Uterus (tissue), 7 donors: ENCODE results near the genes SEPHS2 and ZNF688.

- PRO-cap, 4 experiments: peak in 4 of 4 experiments; most common plus-strand start chr16:30394759 (in 1); most common minus-strand start chr16:30394675 (in 3)
- RAMPAGE, long total RNA, 2 experiments: no peak in any of the 2 experiments
- RRBS: 5% methylated on average over 12 of the region's 37 CpGs
These were observed 577 bp upstream of the ZNF48 start for GRCh38 chr16:30394516-30395170.

GRCh38 chr16:30395849-30396478, 744 bp downstream of the ZNF48 start:
- PRO-cap, 4 experiments: peak in 1 of 4 experiments; most common plus-strand start chr16:30396084 (in 1); most common minus-strand start chr16:30395970 (in 1)
- RAMPAGE, long total RNA, 2 experiments: no peak in any of the 2 experiments
- RRBS: 1% methylated on average over 16 of the region's 26 CpGs

- PRO-cap, 4 experiments: peak in 4 of 4 experiments; most common plus-strand start chr16:30445501 (in 4); most common minus-strand start chr16:30445874 (in 4)
- RAMPAGE, long total RNA, 2 experiments: start-site peak on the minus strand in 1 of 2 experiments, at chr16:30445129-30445911 at its widest, 50 reads per replicate
- RRBS: 10% methylated on average over 32 of the region's 72 CpGs
These were observed at the start of gene SEPHS2 for GRCh38 chr16:30444948-30445962. TSS of gene SEPHS2 (minus strand) at chr16:30445874.

DNA sequence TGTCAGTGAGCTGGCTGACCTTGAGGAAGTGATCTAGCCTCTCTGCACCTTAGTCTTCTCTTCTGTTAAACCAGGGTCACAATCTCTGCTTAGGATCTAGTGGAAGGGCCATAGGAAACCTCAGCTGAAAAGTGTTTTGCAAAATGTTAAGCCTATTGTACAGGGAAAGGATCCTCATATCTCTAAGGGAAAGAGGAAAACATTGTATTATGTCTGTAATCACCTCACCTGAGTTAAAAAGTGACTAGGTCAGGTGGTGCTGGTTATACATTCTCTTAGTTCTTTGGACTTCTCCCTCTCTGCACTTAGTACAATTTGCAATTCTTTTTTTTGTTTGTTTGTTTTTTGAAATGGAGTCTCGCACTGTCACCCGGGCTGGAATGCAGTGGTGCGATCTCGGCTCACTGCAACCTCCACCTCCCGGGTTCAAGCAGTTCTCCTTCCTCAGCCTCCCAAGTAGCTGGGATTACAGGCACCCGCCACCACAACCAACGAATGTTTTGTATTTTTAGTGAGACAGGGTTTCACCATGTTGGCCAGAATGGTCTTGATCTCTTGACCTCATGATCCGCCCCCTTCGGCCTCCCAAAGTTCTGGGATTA, 2.0 kb upstream of the SEPHS2 start:
- PRO-cap, 4 experiments: no peak in any of the 4 experiments
- RAMPAGE, long total RNA, 2 experiments: no peak in any of the 2 experiments
- RRBS: no CpG with 5 or more reads among the region's 9 CpGs

- PRO-cap, 4 experiments: no peak in any of the 4 experiments
- RAMPAGE, long total RNA, 2 experiments: no peak in any of the 2 experiments
- RRBS: 59% methylated on average over 3 of the region's 13 CpGs
These were observed 26.9 kb downstream of the ITGAL start for GRCh38 chr16:30499320-30499885.

- PRO-cap, 4 experiments: no peak in any of the 4 experiments
- RAMPAGE, long total RNA, 2 experiments: no peak in any of the 2 experiments
- RRBS: 27% methylated on average over 3 of the region's 28 CpGs
These were observed 1.7 kb downstream of the ZNF747 start for GRCh38 chr16:30532877-30533488.

DNA sequence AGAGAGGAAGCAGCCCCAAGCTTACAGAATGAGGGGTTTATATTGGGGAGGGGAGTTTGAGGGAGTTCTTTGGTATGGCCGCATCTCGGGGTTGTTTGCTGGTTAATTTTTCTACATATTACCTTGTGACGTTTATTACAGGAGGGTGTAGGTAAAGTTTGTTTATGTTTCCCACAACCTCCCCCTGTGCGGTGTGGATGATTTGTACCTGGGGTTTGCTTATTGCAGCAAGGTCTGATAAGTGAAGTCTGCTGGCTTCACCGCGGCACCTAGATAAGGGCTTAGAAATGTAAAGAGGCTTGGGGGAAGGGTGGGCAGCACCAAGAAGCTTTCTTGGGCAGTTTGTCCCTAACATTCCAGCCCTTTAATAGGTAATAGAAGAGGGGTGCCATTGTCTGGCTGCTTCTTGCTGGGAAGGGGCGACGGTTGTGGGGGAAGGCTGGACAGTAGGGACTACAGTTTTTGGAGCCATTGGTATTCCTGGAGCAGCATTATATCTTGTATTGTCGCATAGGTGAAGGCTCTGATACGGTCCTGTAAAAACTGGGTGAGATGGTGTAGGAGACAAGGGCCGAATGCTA, 7.3 kb upstream of the ZNF747 start:
- PRO-cap, 4 experiments: no peak in any of the 4 experiments
- RAMPAGE, long total RNA, 2 experiments: no peak in any of the 2 experiments
- RRBS: no CpG with 5 or more reads among the region's 11 CpGs

- PRO-cap, 4 experiments: peak in 2 of 4 experiments; most common plus-strand start chr16:30571074 (in 2)
- RAMPAGE, long total RNA, 2 experiments: no peak in any of the 2 experiments
- RRBS: no CpG with 5 or more reads among the region's 14 CpGs
These were observed 759 bp downstream of the ZNF688 start for GRCh38 chr16:30570597-30571313.

GRCh38 chr16:30571314-30572489, at the start of gene ZNF688:
TSS of gene ZNF688 (minus strand) at chr16:30571714.
- PRO-cap, 4 experiments: peak in 4 of 4 experiments; most common plus-strand start chr16:30571553 (in 2); most common minus-strand start chr16:30571703 (in 2)
- RAMPAGE, long total RNA, 2 experiments: no peak in any of the 2 experiments
- RRBS: 1% methylated on average over 16 of the region's 86 CpGs

DNA sequence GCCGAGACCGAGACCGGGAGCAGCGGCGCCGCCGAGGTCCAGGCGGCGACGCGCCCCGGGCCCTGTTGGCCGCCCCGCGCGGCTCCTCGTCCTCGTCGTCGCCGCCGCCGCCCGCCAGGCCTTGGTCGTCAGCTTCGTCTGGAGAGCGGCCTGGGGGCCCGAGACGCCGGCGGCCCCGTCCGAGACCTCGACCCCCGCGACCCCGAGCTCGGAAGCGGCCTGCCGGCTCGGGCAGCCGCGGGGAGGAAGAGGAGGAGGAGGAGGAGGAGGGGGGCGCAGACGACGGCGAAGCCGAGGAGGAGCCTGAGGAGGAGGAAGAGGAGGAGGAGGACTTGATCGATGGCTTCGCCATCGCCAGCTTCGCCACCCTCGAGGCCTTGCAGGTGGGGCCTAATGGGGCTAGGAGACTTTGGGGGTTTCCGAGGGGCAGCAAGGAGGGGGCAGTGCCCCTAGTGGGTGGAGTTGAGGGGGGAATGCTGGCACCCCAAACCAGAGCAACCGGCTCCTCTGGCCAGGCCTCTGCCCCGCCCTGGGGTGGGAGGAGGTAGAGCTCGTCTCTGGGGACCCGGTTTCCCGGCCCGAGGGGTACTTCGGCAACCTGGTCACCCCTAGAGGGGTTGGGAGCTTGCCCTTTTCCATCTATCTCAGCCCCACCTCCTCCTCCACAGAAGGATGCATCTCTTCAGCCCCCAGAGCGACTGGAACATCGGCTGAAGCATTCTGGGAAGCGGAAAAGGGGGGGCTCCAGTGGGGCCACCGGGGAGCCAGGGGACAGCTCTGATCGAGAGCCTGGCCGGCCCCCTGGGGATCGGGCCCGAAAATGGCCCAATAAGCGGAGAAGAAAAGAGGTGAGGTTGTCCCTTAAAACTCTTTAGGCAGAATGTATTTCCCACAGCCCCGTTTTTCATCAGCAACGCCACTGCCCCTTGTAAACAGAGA, 1.6 kb downstream of the FBRS start:
- PRO-cap, 4 experiments: peak in 4 of 4 experiments; most common plus-strand start position 310 of the sequence (in 1); most common minus-strand start position 251 of the sequence (in 3)
- RAMPAGE, long total RNA, 2 experiments: no peak in any of the 2 experiments
- RRBS: 3% methylated on average over 38 of the region's 72 CpGs

DNA sequence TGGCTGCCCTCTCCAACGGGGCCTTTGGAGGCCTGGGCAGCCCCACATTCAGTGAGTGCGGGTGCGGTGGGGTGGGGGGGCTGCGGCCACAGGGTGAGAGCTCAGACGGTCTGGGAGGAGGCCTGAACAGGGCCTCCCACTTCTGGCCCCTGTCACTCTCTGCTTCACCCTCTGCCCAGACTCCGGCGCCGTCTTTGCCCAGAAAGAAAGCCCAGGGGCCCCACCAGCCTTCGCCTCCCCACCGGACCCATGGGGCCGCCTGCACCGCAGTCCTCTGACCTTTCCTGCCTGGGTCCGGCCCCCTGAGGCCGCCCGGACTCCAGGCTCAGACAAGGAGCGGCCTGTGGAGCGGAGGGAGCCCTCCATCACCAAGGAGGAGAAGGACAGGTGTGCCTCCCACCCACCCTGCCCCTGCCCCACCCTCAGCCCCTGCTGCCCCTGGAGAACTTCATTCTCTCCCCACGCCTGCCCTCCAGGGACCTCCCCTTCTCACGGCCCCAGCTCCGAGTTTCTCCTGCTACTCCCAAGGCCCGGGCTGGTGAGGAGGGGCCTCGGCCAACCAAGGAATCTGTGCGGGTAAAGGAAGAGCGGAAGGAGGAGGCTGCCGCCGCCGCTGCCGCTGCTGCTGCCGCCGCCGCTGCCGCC, 10.5 kb downstream of the FBRS start:
- PRO-cap, 4 experiments: no peak in any of the 4 experiments
- RAMPAGE, long total RNA, 2 experiments: no peak in any of the 2 experiments
- RRBS: 72% methylated on average over 8 of the region's 32 CpGs

DNA sequence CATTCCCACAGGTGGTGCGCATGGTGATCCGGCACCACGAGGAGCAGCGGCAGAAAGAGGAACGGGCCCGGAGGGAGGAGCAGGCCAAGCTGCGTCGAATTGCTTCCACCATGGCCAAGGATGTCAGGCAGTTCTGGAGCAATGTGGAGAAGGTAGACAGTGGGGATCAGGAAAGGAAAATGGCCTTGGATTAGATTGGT, 8.5 kb downstream of the SRCAP start:
- PRO-cap, 4 experiments: no peak in any of the 4 experiments
- RAMPAGE, long total RNA, 2 experiments: no peak in any of the 2 experiments
- RRBS: 40% methylated on average over 5 of the region's 8 CpGs

GRCh38 chr16:30715462-30716131, 16.6 kb downstream of the SRCAP start:
- PRO-cap, 4 experiments: no peak in any of the 4 experiments
- RAMPAGE, long total RNA, 2 experiments: no peak in any of the 2 experiments
- RRBS: no CpG with 5 or more reads among the region's 9 CpGs

GRCh38 chr16:30720541-30721505, 19.6 kb upstream of the TMEM265 start:
- PRO-cap, 4 experiments: no peak in any of the 4 experiments
- RAMPAGE, long total RNA, 2 experiments: no peak in any of the 2 experiments
- RRBS: no CpG with 5 or more reads among the region's 18 CpGs

DNA sequence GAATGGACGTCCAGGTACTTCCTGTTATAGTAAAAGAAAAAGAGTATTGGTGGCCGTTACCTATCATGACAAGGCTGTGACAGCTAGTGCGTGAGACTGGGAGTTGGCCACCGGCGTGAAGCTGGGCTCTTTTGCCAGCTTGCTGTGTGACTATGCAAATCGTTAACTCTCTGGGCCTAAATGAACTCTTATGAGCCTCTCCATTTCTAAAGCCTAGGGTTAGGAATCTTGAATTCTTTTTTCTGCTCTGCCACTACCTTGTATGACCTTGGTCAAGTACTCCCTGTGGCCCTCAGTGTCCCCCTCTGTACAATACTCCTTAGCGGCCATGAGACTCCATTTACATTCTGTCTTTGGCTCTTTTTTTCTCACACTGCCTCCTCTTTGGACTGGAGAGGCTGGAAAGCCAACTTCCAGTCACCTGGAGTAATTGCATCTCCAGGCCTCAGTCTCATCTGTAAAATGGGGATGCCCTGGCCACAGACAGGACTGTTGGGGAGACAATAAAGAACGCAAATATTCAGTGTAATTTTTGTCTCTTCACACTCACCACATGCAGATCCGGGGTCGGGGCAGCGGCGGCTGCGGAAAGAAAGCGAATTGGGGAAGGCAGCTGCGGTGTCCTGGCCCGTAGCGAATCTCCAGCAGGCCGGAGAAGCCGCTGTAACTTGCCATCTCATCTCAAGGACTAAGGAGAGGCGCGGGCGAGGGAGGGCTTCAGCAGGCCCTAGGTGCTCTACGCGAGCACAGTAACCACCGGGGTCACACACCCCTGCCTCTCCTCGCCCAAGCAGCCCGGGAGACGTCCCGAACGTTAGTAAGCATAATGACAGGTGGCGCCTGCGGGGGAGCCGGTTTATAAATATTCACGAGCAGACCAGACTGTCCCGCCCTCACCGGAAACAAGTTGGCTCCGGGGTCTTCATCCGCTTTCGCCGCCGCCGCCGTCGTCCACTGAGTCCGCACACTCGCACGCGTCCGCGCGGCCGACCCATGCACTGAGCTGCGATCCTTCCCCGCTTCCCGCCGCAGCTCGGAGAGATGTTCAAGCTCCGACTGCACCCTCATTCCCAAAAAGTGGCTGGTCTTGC, 869 bp downstream of the CFAP119 start:
- PRO-cap, 4 experiments: no peak in any of the 4 experiments
- RAMPAGE, long total RNA, 2 experiments: no peak in any of the 2 experiments
- RRBS: 2% methylated on average over 22 of the region's 58 CpGs

GRCh38 chr16:30805997-30806537, 19.1 kb upstream of the ZNF629 start:
- PRO-cap, 4 experiments: peak in 2 of 4 experiments; most common plus-strand start chr16:30806289 (in 2); most common minus-strand start chr16:30806231 (in 2)
- RAMPAGE, long total RNA, 2 experiments: no peak in any of the 2 experiments
- RRBS: no CpG with 5 or more reads among the region's 21 CpGs

DNA sequence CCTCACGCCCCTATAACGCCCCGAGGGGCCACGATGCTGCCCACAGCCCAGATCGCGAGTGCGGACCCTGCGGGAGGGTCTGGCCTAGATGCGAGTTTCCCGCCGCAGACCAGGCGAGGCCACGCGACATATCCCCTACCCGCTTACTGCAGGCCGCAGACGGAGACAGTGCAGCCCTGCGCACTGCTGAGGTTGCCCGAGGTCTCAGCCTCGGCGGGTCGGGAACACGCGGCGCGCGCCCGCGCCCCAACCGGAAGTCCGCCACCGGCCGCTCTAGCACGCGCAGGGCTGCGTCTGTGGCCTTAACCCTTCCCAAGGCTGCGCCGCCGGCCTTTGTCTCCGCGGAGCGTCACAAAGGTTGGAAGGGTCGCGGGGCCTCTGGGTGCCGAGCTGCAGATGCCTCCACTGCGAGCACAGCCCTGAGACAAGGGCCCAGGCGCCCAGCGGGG, 18.7 kb downstream of the BCL7C start:
- PRO-cap, 4 experiments: peak in 4 of 4 experiments; most common plus-strand start position 361 of the sequence (in 2); most common minus-strand start position 192 of the sequence (in 3)
- RAMPAGE, long total RNA, 2 experiments: start-site peak on the plus strand in 1 of 2 experiments, centred at position 334 of the sequence, 16 reads per replicate; start-site peak on the minus strand in 1 of 2 experiments, centred at position 222 of the sequence, 15 reads per replicate
- RRBS: 1% methylated on average over 8 of the region's 48 CpGs

DNA sequence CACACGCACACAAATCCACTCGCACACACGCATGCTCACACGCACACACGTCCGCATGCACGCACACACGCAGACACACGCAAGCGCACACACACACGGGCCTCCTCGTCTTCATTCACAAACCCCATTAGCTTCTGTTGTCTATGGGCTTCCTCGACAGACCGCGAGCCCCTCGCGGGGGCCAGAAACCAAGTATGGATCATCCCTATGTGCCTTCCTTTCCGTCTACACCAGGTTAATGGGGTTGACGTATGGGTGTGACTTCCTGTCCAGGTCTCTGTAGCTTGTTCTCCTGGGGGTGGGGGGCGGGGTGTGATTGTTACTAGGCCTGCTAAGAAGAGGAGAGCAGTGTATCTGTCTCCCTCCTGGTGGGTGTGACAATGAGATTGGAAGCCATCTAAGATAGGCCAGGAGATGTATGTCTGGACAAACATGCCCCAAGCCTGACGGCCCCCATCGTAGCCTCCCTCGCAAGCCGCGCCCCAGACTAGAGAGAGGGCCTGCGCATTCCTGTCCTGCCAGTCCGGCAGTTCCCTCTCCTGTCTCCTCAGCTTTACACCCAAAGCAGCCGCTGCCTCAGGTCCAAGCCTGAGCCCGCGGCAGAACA, 550 bp upstream of the CTF1 start:
- PRO-cap, 4 experiments: peak in 3 of 4 experiments; most common plus-strand start position 319 of the sequence (in 1); most common minus-strand start position 555 of the sequence (in 2)
- RAMPAGE, long total RNA, 2 experiments: no peak in any of the 2 experiments
- RRBS: no CpG with 5 or more reads among the region's 30 CpGs

- PRO-cap, 4 experiments: peak in 4 of 4 experiments; most common plus-strand start chr16:30922348 (in 2); most common minus-strand start chr16:30922180 (in 4)
- RAMPAGE, long total RNA, 2 experiments: no peak in any of the 2 experiments
- RRBS: 3% methylated on average over 28 of the region's 44 CpGs
These were observed 1.2 kb upstream of the FBXL19 start for GRCh38 chr16:30922024-30922669.

DNA sequence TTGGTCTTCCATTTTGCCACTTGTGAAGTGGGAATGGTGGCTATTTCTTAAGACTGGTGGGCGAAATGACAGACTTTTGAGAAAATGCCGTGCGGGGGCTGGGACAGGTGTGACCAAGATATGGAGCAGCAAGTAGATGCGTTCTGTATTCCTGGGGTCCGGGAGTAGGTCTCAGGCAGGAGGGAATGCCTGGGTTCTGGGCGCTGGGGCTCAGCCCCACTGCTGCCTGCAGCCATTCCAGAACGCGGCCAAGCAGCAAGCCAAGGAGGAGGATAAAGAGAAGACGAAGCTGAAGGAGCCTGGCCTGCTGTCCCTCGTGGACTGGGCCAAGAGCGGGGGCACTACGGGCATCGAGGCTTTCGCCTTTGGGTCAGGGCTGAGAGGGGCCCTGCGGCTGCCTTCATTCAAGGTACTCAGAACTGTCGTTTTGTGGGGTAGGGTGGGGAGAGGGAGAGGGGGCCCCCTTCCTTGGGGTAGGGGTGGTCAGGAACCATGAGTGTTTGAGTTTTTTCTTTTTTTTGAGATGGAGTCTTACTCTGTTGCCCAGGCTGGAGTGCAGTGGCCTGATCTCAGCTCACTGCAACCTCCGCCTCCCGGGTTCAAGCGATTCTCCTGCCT, 9.2 kb downstream of the SETD1A start:
- PRO-cap, 4 experiments: no peak in any of the 4 experiments
- RAMPAGE, long total RNA, 2 experiments: start-site peak on the plus strand in 1 of 2 experiments, centred at position 361 of the sequence, 8 reads per replicate
- RRBS: no CpG with 5 or more reads among the region's 19 CpGs